ENCODE measurements around a stretch of chr1.

- RRBS: no CpG with 5 or more reads among the region's 6 CpGs
Observed at GRCh38 chr1:65992194-65992987, 199.7 kb downstream of the PDE4B start.

DNA sequence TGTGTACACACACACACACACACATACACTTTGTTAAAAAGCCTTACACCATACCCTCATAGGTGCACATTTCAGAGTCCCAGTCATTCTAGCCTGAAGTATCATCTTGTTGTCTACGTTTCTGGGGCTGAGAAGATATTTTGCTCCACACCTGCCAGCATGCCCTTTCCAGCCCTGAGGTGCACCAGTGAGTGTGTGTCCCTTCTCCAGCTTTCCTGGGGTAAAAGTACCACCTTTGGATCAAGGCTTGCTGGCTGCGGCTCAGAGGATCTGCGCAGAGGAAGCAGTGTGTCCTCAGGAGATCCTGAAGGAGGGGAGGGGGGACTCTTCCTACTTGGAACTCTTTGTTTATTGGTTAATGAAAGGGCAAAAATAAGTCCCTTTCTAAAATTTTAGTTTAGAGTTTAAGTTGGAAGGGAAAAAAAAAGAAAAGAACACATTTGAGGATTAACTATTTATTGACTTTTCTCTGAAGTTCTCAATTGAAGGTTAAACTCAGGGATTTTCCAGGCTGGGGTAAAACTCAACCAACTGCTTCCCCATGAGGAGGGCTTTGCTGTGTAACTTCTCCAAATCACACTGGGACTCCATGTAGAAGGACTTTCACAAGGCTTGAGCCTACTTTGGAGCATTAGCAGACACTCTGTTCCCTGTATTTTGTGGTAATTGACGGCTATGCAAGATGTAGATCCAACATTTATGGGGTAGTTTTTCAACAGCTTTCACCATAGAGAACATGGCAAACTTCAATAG is 200.3 kb upstream of the SGIP1 start:
- RRBS: no CpG with 5 or more reads among the region's 4 CpGs

GRCh38 chr1:66335530-66336725 is 198.0 kb upstream of the SGIP1 start:
- RRBS: no CpG with 5 or more reads among the region's 13 CpGs

- RRBS: no CpG with 5 or more reads among the region's 3 CpGs
Observed at GRCh38 chr1:66339918-66340490, 193.9 kb upstream of the SGIP1 start.

GRCh38 chr1:66351292-66352431 is 182.3 kb upstream of the SGIP1 start:
- RRBS: no CpG with 5 or more reads among the region's 6 CpGs

- RRBS: no CpG with 5 or more reads among the region's 6 CpGs
Observed at GRCh38 chr1:66373157-66373672, 160.7 kb upstream of the SGIP1 start.

DNA sequence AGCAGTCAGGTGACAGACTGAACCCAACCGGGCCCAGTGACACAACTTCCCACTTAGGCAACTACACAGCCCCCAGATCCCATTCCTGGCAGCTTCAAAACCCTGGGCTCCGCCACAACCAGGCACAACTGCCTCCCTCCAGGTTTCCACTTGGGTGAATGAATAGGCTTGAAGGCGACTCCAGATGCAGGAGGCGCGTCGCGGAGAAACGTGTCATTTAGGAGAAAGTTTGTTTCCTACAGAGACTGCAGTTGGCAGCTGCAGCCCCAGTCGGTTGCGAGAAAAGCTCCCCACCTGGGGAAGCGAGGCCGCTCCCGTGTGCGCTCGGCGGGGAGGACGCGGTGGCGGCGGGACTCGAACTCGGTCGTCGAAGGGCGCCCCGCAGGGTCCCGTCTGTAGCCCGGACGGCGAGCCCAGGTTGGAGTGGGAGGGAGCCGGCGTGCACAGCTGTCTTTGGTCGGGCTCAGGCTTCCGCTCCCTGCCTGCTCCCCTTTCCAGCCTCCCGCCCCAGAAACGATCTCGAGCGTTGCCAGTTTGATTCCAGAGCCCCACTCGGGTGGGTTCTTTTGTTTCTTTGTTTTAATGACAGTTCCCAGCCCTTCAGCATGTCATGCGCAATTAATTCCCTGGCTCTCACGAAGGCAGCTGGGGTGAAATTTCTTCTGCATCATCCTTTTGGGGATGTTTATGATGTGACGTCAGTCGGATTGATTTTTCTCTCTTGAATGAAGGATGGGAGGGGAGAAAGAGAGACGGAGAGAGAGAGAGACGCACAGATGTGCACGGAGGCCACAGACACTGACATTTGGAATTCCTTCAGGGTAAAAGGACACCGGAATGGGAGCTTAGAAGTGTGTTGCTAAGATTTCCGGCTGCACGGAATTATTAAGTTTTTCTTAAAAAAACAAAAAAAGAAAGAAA is 841 bp upstream of the SGIP1 start:
- RRBS: 0% methylated on average over 1 of the region's 49 CpGs

GRCh38 chr1:66676737-66677319 is 75.4 kb upstream of the DYNLT5 start:
- RRBS: no CpG with 5 or more reads among the region's 2 CpGs

- RRBS: no CpG with 5 or more reads among the region's 1 CpG
Observed at GRCh38 chr1:67682543-67682920, 2.5 kb upstream of the GADD45A start.

GRCh38 chr1:67746271-67746883 is 61.4 kb downstream of the GADD45A start:
- RRBS: no CpG with 5 or more reads among the region's 6 CpGs

GRCh38 chr1:67755320-67756377 is 70.6 kb downstream of the GADD45A start:
- RRBS: no CpG with 5 or more reads among the region's 5 CpGs

GRCh38 chr1:68051560-68052023 is 1.2 kb upstream of the DIRAS3 start:
- RRBS: no CpG with 5 or more reads among the region's 26 CpGs

DNA sequence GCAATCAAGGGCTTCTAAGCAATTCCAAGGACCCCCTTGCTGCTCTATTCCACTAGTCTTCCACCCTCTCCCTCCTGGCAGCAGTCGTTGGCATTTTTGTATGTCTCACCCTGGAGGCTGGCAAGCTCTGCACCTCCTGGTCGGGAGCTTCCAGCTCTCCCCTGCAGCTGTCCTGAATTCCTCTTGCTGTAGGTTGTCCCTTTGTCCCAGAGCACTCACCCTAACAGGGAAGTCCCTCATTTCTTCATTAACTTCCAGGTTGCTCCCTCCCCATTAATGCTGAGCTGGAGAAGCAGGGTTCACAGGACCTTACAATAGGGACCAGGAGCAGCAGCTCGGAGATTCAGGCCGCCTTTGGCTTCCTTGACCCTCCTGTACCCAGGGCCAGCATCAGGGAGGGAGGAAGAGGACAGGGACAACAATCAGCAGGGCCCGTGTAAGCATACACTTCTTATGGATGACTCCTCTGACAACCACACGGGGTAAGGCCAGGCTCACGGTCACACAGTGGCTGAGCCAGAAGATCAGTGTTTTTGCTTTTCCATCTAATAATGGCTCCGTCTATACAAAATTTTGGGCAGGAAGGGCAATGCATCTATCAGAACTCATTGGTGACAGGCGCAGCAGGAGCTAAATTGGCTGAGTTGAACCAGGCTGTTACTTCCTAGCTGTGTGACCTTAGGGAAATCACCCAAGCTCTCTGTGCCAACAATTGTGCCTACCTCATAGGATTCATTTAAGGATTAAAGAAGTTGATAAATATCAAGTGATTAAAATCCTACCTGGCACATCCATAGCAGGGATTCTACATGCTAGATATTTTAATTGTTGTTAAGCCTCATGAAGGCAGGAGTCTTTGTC is 65.6 kb upstream of the DIRAS3 start:
- RRBS: no CpG with 5 or more reads among the region's 9 CpGs

- RRBS: no CpG with 5 or more reads among the region's 1 CpG
Observed at GRCh38 chr1:68143601-68143949, 88.7 kb downstream of the WLS start.

DNA sequence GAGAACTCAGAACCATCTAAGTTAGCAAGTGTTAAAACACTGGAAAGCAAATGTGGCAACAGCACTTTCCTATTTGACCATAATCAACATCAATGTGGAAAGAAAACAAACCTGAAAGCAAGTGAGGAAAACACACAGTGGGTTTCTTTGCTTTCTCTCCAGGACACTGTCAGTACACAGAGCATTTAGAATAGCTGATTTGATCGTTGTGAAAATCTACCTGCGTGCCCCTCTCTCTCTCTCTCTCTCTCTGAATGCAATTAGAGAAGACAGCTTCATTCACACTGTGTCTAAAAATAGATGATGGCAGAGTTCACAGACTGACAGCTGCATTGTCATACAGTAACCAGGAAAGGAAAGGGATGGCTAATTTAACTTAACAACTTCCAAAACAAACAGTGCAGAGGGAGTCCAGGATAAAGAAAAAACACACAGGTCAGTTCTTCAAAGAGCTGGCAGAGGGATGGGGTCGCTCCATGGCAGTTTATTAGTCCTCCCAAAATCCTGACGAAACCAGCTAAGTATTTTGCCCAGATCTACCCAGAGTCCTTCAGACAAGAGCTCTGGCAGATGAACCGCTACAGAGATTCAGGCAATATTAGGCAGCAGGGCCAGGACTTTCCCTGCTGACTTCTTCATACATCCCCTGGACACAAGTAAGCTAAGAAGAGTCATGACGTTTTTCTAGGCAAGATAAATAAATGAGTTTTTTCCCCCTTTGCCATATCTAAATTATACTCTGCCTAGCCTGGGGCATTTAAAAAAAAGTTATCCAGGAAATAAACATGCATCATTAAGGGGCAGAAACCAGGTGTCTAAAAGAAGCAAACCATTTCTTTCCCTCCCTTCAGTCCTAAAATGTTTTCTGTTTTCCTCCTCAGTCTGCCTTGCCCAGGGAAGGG is 58.9 kb downstream of the WLS start:
- RRBS: no CpG with 5 or more reads among the region's 6 CpGs

DNA sequence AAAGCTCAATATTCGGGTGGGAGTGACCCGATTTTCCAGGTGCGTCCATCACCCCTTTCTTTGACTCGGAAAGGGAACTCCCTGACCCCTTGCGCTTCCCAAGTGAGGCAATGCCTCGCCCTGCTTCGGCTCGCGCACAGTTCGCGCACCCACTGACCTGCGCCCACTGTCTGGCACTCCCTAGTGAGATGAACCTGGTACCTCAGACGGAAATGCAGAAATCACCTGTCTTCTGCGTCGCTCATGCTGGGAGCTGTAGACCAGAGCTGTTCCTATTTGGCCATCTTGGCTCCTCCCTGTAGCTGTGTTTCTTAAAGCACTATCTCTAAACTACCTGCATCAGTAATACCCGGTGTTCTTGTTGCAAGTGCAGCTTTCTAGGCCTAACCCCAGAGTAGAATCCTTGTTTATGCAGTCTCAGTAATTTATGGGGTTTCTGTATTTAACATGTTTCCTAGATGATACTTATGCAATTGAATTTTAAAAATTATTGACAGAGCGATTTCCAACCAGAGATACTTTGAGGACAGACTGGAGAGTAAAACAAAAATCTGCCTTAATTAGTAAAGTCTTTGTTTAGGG is 447.4 kb upstream of the LRRC7 start:
- RRBS: no CpG with 5 or more reads among the region's 17 CpGs

GRCh38 chr1:70244427-70245491 is 23.6 kb downstream of the SRSF11 start:
- RRBS: no CpG with 5 or more reads among the region's 14 CpGs

DNA sequence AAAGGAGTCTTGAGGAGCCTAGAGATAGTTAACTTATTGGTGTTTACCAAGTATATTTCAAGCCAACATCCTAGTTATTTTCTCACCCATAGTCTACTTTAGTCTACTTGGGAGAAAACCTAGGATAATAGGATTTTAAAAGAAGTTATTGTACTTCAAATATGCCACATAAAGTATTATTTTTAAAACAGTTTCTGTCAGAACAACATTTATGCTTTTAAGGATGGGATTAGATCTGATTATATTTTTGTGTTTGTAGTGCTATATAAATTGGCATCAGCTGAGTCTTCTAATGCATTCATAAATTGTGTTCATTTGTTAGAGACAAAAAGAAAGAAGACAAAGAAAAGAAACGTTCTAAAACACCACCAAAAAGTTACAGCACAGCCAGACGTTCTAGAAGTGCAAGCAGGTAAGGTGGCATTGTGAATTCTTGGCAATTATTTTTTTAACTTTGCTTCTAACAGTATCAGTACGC is 25.4 kb downstream of the SRSF11 start:
- RRBS: no CpG with 5 or more reads among the region's 3 CpGs

Measured in skeletal muscle cell (primary cell).